SK-MEL-5 (cell line): ENCODE measurements around a stretch of chr2.

DNA sequence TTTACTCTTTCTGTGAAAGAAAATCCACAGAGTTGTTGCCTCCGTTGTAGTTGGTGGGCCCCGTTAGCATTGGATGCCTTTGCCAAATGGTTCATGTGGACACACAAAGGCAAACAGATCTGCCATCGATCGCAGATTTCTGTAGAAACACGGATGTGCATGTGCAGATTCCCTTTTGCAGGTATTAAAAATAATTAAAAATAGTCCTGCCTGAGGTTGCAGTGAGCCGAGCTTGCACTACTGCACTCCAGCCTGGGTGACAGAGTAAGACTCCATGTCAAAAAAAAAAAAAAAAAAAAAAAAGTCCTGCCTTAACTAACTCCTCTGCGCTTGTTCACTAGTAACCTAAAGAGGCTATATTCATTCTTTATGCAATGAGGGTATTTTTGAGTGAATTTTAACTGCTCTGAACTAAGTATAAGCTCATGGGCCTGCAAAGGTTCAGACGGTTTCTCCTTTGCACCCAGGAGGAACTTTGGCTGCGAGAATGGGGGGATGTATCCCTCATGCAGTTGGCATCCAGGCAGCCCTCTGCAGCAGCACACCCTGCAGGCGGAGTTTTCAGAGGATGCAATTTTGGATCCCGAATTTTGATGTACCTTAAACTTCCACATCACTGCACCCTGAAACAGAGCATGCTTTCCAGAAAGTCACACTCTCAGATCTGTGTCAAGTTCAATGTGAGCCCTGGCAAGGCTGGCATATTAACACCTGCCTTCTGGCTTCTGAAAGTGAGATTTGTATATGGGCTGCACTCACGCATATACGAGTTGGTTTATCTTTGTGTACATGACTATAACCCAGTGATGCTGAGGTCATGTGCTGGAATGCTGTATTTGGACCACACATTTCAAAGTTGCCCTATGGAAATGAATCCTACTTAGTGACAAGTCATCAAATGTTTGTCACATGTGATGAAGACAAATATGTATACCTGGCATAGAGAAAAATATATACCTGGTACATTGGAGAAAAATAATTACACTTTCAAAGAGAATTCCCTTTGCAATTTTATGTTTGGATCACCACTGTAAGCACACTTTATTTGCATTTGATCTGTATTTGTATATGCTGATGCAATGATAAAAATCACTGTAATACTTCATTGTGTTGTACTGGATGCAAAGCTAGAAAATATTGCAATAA, 80.2 kb downstream of the LPIN1 start:
RAMPAGE:
- cytosol, long total RNA: no peak
- long total RNA: no peak
- nucleus, long total RNA: no peak

RAMPAGE:
- cytosol, long total RNA: no peak
- long total RNA: no peak
- nucleus, long total RNA: no peak
These were observed 121.4 kb downstream of the LPIN1 start for GRCh38 chr2:11867836-11868227.

DNA sequence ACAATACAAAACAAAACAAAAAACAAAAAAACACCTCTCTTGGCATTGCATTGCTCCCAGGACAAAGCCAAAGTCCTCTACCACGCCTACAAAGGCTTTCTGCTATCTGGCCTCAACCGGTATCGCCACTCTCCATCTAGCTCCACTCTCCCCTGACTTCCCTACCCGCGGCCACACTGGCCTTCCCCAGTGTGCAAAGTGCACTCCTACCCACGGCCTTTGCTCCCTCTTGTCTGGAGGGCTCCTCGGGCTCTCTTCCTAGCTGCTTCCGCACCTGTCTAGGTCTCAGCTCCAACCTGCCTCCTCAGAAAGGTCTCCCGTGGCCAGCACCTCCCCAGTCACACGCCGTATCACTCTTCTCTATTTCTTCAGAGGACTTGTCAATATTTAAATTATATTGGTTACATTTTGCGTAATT, 332.9 kb downstream of the LPIN1 start:
RAMPAGE:
- cytosol, long total RNA: no peak
- long total RNA: no peak
- nucleus, long total RNA: no peak

DNA sequence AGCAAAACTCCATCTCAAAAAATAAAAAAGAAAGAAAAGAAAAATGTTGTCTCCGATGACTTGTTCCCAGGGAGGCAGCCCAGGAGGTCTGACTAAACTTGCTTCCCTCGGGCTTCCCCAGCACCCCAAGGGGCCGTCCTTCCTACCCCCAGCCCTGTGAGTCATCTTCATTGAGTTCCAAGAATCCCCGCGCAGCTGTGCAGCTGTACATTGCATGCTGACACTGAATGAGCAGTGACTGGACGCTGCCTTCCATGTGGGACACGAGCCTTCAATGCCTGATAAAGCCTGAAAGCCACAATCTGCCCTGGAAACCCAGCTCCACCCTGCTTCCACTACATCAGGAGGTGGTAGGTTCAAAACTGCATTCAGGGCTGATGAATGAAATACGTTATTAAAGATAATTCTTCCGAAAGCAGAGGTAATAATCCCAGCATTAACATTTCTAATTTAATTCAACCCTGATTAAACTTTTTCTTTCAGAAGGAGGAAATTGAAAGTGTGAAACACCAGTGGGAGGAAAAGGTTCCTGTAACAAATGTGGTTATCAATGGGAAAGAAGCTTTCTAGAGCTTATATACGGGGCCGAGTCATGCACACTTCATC, 360.0 kb downstream of the LPIN1 start:
RAMPAGE:
- cytosol, long total RNA: no peak
- long total RNA: no peak
- nucleus, long total RNA: no peak

DNA sequence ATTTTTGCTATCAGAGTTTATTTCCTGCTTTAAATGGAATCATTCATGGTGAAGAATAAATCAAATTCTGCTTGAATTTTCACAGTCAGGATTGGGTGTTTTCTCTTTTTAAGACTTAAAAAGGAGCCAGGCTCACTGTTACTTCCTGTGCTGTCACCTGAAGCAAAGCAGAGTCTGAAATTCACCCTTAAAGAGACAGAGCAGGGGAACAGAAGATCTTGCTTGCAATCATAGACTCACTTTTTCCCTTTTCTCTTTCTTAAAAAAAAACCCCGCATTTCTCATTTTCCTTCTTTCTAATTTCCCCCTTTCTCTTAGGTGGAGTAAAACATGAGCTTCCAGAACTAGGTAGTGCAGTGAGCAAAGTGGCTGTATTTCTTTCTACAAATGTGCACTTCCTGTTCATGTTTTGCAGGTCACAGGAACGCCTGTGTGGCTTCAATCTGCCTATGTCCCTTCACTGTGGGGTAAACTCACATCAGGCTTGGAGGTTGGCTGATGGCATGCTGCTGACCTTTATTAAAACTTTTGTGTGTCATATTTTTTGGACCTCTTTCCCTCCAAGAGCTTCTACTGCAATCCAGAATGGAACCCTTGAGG, 381.2 kb downstream of the LPIN1 start:
RAMPAGE:
- cytosol, long total RNA: no peak
- long total RNA: no peak
- nucleus, long total RNA: no peak

DNA sequence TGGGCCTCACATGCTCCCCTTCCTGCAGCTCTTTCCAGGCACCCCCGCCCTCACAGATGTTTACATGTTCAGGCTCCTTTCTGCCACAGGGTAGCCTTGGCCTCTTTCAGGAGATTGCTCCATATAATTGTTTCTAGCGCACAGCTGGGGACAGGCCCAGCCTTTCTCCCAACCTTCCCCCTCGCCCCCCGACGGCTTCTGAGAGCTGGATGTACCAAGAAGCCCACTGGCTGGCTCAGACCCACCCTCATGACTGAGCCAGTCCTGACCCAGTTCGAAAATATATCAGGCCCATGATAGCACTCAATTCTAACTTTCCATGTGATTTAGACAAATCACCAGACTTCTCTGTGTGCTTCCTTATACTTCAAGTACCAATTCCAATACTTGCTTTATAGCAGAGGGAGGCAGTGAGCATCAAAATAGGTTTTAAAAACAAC, 288.2 kb upstream of the TRIB2 start:
RAMPAGE:
- cytosol, long total RNA: no peak
- long total RNA: no peak
- nucleus, long total RNA: no peak

GRCh38 chr2:12587959-12588789, 128.6 kb upstream of the TRIB2 start:
RAMPAGE:
- cytosol, long total RNA: no peak
- long total RNA: no peak
- nucleus, long total RNA: no peak

GRCh38 chr2:12675821-12676247, 40.9 kb upstream of the TRIB2 start:
RAMPAGE:
- cytosol, long total RNA: no peak
- long total RNA: no peak
- nucleus, long total RNA: no peak

GRCh38 chr2:14628753-14629395, 3.6 kb upstream of the LRATD1 start:
RAMPAGE:
- cytosol, long total RNA: no peak
- long total RNA: no peak
- nucleus, long total RNA: no peak

GRCh38 chr2:15769705-15770193, 170.6 kb upstream of the MYCN start:
RAMPAGE:
- cytosol, long total RNA: no peak
- long total RNA: no peak
- nucleus, long total RNA: no peak

DNA sequence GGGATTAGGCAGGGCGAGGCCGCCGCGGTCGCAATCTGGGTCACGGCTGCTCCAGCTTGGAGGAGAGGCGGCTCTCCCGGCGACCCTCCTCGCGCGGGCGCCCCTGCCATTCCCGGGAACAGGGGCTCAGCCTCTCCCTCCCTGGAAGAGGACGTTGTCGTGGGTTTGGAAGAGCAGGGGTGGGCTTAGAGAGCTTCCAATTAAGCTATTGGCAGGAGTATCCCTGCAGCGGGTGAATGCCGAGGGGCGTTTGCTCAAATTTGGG, 698 bp downstream of the MYCN start:
RAMPAGE:
- cytosol, long total RNA: no peak
- long total RNA: no peak
- nucleus, long total RNA: no peak

DNA sequence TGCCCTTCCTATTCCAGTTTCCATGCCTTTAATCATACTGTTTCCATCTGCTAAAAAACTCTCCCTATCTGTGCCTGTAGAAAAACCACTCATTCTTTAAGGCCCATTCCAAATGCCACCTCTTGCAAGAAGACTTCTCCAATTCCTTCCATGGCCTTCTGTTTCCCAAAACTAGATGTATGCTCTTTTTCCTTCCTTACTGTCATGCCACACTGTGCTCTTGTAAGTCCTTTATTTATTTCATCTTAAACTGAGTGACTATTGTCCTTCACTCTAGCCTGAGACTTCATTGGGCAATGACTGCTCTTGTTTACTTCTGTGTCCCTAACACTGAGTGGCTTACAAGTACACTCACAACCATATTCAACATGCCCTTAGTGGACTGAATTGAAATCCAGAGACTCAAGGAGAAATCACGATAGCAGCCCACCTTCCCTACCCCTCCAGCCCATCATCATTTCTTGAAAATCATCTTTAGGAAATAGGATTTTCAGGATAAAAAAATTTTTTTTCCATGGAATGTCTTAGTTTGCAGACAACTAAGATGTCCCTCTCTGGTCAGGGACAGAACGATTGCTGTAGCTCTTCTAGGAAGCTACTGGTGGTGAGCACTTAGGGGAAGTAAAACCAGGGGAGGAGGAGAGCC, 80.8 kb downstream of the CYRIA start:
RAMPAGE:
- cytosol, long total RNA: no peak
- long total RNA: no peak
- nucleus, long total RNA: no peak

RAMPAGE:
- cytosol, long total RNA: no peak
- long total RNA: no peak
- nucleus, long total RNA: no peak
These were observed 61.1 kb downstream of the CYRIA start for GRCh38 chr2:16604510-16605039.

GRCh38 chr2:16623495-16624871, 41.7 kb downstream of the CYRIA start:
RAMPAGE:
- cytosol, long total RNA: no peak
- long total RNA: no peak
- nucleus, long total RNA: no peak

DNA sequence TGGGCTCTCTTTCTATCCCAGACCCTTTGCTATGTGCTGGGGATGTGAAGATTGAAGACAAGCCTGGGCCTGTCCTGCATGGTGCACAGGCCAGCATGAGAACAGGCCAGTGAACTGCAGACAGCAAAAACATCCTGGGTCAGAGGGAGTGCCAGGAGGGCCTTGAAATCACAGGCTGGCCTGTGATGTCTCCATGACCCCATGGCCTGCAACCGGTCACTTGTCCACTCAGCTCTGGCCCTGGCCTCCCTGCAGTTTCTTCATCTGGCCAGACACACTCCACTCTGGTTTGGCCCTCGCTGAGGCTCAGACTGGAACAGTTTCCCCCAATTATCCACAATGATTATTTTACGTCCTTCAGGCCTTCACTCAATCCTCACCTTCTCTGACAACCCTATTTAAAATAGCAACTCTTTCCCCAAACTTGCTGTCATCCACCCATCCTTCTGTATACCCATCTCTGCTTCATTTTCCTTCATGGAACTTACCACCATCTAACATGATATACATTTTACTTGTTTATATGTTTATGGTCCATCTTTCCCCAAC, 12.5 kb downstream of the CYRIA start:
RAMPAGE:
- cytosol, long total RNA: no peak
- long total RNA: no peak
- nucleus, long total RNA: no peak

GRCh38 chr2:16658657-16659513, 6.7 kb downstream of the CYRIA start:
RAMPAGE:
- cytosol, long total RNA: no peak
- long total RNA: no peak
- nucleus, long total RNA: no peak

GRCh38 chr2:16660826-16661101, 4.9 kb downstream of the CYRIA start:
RAMPAGE:
- cytosol, long total RNA: no peak
- long total RNA: no peak
- nucleus, long total RNA: no peak

RAMPAGE:
- cytosol, long total RNA: no peak
- long total RNA: no peak
- nucleus, long total RNA: no peak
These were observed 102.6 kb downstream of the VSNL1 start for GRCh38 chr2:17643055-17643558.

DNA sequence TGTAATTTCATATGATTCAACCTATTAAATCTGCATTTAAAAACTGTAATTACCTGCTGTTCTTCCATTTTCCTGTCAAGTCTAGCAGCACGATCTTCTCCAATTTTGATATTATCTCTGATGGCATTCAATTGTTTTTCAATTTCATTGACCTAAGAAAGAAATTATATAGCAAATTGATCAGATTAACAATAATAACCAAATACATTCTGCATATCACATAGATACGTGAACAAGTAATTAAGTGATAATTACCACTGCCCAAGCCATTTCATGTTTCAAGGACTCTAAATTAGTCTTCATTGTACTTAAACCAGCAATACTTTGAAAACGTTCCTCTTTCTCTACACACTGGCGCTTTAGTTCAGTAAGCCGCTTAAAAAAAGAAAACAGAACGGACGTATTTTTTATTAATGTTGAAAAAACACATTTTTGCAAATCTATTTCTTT, 32.7 kb downstream of the SMC6 start:
RAMPAGE:
- cytosol, long total RNA: no peak
- long total RNA: no peak
- nucleus, long total RNA: no peak

DNA sequence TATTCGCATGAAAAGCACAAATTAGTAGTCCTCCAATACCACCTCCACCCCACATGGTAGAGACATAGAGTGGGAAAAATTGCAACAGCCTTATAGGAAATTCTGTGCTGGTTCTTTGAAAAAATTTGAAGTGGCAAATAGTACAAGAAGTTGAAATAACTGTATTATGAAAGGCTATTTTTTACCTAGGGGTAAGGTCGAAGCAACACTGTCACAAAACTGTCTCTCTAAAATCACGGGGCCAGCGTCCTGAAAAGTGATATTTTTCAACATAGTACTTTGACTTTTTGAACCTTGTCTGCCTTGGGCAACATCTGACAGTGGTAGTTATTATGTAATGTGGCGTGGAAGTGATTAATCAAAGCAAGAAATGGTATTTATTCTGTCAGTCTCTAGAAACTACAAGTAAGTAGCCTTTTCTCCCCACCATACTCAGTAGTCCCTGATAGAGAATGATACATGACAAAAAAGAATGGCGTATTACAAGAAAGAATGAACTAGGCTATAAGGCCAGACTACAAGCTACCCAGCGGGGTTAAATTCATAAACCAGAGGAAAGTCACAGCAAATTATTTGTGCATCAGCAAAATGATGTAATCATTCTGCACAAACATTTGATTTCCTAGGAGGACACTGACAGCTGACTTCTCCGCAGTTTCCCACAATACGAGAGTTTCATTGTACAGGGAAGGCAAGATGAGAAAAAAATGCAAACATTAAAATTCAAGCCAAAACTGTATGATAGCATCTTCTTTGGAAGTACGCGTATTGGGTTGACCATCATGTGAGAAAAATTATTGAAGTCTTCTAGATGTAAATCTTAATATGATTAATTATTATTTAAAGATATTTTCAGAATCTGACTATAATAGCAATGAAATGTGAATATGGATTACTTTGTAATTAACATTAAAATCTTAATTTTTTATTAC, 9.9 kb downstream of the GEN1 start:
RAMPAGE:
- cytosol, long total RNA: no peak
- long total RNA: no peak
- nucleus, long total RNA: no peak